Mononuclear cell (primary cell): ENCODE results near the genes MCHR1 and ST13.

- RRBS: 14% methylated on average over 6 of the region's 25 CpGs
Measured at GRCh38 chr22:40679110-40679980, at the start of gene MCHR1. TSS of gene MCHR1 (plus strand) at chr22:40679484.

DNA sequence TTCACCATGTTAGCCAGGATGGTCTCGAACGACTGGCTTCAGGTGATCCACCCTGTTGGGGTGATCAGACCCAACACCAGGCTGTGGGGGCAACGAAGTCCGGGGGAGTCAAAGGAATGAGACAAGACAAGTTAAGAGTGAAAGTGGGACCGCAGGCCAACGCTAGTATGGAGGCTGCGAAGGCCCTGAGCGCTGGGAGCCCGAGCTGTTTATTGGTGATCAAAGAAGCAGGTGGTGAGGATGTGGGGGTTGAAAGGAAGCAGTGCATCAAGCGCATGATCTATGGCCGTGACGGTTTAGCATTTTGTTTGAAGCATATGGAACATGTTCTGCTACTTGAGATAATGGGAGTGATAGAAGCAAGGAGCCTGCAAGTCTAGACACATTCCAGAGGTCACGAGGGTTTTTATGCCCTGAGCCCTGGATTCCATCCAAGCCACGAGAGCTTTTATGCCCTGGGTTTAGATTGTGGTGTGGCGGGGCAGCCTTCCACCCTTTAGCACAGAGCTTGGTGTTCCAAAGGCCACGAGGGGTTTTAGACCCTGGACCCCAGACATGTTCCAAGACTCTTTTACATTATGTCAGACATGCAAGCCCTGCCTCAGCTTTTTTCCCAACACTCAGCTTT is 49.5 kb downstream of the MCHR1 start:
- RRBS: no CpG with 5 or more reads among the region's 16 CpGs

DNA sequence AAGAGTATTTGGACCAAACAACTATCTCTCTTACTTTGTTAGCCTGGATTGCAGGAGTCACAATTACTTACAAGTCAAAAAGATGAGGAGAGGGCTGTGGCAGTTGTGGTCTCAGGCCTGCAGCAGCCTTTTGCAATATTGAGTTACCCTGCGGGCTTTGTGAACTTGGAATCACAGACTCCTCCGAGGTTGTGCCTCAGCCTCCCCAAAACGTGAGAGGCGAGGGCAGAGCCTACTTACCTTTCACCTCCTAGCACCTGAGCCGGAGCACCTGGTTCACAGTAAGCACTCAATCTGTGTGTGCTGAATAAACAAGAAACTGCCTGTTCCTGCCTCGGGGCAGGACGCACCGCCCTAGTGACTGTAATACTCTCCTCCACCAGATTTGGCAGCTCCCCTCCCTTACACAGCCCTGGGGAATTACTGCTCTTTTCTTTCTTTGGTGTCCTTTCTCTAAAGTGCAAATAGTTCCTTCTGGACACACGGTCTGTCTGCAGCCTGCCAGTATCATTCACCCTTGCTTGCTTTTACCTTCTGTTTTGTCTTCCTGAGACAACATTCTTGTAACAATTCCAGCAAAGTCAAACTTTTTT is 53.4 kb downstream of the MCHR1 start:
- RRBS: no CpG with 5 or more reads among the region's 9 CpGs

DNA sequence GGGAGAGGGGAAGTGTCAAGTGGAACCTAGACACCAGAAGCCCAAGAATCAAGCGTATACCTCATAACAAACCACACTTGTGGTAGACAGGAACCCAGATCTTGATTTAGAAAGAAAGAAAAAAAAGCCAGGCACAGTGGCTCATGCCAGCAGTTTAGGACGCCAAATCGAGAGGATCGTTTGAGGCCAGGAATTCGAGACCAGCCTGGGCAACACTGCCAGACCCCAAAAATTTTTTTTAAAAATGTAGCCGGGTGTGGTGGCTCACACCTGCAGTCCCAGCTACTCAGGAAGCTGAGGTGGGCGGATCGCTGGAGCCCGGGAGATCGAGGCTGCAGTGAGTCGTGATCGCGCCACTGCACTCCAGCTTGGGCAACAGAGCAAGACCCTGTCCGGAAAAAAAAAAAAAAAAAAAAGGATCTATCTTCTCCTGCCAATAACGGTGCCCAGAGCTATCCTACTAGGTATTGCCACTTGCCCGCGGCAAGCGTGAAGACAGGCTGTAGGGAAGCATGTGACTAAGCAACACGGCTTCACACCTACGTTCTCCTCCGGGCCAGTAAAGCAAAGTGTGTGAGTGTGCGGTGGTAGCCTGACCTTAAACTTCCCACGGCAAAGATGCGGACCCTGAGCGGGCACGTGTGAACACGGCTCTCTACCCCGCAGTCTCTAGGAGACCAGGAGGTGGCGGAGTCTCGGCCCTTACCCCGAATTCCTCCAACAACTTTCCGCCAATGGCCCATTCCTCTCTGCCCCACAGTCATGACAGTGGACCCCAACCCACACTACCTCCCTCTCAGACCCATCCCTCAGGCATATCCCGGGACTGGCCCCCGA is 617 bp downstream of the SLC25A17 start:
- RRBS: 0% methylated on average over 3 of the region's 34 CpGs

DNA sequence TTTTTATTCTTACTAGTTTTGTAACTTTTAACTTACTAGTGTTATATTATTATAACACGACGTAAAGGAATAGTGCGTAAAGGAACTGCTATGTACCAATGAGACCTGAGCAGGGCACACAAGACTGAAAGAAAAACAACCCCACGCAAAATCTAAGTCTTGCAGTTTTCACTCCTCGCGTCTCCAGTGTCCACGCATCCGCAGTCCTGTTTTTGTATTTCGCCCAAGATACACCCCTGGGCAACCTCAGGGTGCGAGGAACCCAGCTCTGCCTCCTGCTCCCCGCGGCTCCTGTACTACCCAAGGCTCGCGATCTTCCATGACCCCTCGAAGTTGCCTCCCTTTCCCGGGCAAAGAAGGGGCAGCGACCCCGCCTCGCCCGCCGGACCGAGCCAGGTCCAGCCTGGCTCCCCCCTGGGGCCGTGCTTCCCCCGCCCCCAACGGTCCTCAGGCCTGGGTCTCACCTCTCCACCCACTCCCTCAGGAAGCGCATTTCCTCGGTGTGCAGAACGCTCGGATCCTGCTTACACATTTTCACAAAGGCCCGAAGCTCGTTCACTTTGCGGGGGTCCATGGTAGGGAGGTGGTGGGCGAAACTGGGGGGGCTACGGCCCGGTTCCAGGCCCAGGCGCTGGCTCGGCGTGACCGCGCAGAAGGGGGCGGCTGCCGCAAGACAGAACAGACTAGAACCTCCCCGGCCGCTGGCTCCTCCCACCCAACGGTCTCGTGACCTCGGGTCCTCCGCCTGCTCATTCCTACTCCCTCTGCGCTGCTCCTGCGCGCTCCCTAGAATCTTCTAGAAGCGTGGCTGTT is at the start of gene ST13:
Gene ST13, minus strand, starts transcription at position 673 of the 813 bp plus-strand sequence.
- RRBS: 2% methylated on average over 8 of the region's 52 CpGs

- RRBS: no CpG with 5 or more reads among the region's 4 CpGs
Measured at GRCh38 chr22:40952250-40952749, 1.1 kb downstream of the RBX1 start.

DNA sequence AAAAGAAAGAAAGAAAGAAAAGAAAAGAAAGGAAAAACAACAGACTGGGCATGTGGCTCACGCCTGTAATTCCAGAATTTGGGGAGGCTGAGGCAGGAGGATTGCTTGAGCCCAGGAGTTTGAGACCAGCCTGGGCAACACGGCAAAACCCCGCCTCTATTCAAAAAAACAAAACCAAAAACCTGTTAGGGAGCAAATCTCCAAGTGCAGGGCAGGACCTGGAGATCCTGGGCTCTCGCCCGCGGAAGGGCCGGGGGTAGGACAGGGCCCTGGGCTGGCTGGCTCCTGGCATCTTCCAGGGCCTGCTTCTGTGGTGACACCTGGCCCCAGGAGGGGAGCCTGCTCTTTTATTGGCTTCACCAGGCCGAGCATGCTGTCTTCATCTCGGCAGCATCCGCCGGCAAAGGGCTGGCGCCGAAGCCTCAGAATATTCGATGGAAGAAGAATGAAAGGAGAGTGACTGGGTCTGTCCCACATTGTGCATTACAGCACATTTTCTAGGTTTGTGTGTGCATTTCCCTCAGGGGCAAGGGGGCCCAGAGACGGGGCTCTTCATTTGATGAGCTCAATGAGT is 69.8 kb downstream of the RBX1 start:
- RRBS: no CpG with 5 or more reads among the region's 15 CpGs

DNA sequence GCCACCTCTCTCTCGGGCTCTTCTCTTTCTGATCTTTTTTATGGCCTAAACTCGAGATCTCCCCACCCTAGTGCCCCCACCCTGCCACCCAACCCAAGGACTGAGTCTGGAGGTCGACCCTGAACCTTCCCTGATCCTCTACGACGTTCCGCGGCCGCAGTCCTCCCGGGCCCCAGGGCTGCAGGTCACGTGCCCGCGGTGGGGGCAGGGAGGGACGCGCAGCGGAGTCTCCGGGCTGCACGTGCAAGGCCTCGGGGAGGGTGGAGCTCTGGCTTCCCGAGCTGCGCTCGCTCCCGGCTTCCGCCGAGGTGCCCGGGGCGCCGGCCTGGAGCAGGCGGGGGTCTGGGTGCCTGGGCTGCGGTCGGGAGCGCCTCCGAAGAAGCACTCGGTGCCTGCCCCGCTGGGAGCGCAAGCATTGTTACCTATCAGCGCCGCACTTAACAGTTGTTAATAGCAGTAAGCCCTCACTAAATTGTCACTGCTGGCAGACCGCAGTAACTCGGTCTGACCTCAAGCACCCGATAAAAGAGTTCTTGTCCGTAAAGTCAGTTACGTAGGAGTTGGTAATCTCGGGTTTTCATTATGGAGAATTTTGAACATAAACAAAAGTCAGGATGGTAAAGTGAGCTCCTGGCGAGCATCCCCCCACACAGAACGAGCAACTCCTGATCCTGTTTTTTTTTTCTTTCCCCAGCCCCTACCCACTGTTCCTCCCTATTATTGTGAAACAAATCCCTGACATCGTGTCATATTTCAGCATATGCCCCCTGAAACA is 69.8 kb upstream of the EP300 start:
- RRBS: 2% methylated on average over 14 of the region's 46 CpGs

DNA sequence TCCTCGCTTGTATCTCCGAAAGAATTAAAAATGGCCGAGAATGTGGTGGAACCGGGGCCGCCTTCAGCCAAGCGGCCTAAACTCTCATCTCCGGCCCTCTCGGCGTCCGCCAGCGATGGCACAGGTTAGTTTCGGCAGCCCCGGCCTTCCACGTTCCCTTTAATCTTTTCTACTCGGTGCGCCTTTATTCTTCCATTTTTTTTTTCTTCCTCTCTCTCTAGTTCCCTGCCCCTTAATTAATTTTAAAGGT is 508 bp downstream of the EP300 start:
- RRBS: 2% methylated on average over 11 of the region's 16 CpGs

- RRBS: no CpG with 5 or more reads among the region's 8 CpGs
Measured at GRCh38 chr22:41169212-41169739, 35.8 kb upstream of the L3MBTL2 start.

DNA sequence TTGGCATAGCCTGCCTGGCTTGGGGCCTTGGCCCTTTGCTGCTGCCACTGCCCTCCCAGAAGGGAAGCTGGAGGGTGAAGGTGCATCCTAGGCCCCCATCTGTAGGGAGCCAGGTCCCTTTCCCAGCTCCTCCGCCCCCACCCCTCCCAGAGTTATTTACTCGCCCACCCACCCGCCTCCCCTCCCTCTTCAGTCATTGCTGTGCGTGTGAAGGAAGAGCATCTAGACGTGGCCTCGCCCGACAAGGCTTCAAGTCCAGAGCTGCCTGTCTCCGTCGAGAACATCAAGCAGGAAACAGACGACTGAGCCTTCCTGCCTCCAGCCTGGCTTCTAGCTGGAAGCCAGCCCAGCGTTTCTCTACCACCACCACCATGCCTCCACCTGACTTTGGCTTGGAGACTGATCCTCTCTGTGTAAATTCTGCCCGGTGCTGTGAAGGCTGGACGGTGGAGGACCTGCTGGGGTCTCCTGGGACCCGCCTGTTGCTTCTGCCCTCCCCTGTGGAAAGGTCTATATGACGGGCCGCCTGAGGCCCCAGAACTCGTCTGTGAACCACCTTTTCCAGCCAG is 10.7 kb downstream of the CHADL start:
- RRBS: no CpG with 5 or more reads among the region's 17 CpGs

DNA sequence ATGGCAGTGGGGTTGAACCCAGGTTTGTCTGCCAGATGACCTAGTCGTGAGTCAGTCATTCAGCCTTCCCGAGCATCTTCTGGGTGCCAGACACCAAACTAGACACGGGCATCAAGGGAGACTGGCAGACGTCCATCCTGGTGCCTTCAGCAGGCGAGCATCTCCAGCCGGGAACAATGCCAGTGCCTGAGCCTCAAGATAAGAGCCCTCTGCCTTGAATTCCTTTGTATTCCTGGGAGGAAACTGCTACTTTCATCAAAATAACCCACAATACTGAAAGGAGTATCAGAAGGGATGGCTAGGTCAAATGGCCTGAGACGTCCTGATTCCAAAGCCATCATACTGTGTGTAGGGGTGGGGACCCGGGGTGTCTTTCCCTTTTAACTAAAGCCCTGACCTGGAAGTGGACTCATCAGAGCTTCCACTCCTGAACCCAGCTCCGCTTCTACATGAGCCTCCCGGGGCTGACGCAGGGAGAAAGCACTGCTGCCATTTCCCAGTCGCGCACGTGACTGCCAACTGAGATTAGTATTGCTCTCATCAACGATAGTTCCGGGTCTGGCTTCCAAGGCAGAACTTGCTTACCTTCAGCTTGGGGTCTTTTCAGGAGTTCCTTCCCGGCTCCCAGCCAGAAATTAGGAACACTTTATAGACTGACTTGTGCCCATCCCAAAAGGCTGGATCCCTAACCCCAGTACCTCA is 8.2 kb downstream of the CHADL start:
- RRBS: 93% methylated on average over 7 of the region's 17 CpGs

- RRBS: no CpG with 5 or more reads among the region's 17 CpGs
Measured at GRCh38 chr22:41242734-41243328, 2.1 kb upstream of the CHADL start.

DNA sequence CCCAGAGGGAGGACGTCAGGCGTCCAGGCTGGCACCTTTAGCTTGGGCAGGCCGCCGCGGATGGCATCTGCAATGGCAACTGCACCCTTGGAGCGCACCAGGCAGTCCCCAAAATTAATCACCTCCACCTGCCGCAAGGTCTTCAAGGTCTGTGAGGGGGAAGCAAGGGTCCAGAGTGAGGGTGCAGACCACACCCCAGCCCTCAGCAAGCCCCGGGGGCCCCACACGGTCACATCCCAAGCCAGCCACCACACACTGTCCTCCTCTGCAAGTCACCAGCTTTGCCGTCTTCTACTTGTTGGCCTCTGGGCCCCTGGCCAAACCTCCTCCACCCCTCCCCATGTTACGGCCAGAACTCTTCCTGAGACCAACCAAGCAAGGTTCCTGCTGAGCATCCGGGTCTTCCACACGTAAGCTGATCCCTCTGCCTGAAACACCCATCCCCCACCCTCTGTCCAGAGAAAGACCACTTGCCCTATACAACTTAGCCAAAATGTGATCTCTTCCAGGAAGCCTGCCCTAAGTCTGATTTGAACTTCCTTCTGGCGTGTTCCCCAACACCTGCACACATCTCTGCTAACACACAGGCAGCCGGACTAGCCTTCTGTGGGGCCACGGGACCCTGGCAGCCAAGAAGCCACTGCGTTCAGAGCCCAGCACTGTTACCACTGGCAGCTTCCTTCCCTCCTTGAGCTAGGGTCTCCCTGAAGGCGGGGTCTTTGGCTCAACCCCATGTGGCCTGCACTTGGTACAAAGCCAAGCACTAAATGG is 16.1 kb upstream of the CHADL start:
- RRBS: no CpG with 5 or more reads among the region's 18 CpGs

- RRBS: 94% methylated on average over 12 of the region's 22 CpGs
Measured at GRCh38 chr22:41326934-41327698, 25.8 kb downstream of the ZC3H7B start.

- RRBS: no CpG with 5 or more reads among the region's 5 CpGs
Measured at GRCh38 chr22:41375017-41375437, 6.7 kb upstream of the TEF start.

- RRBS: 29% methylated on average over 8 of the region's 25 CpGs
Measured at GRCh38 chr22:41412679-41413164, 31.0 kb downstream of the TEF start.

DNA sequence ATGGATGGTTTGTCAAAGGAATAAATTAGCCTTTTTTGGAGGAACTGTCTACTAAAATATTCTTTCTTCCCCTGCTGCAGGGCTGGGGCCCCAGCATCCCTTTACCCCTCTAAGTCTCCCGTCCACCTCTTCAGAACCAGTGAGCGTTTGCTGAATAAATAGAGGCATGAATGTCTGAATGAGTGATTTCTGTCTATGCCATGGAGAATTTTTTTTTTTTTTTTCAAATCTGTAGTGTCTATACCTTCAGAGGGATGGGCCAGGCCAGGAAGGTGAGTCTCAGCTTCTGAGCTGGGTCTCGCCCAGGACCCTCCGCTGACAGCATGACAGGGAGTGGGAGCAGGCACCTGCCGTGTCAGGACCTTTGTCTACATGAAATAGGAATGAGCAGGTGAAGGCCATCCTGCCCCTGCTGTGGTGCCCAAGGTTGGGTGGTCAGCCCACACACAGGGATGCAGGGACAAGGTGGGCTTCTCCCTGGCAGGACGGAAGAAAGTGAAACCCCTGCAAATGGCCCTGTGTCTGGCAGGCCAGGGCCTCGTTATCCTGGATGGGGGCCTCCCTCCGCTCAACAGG is 15.2 kb downstream of the TOB2 start:
- RRBS: no CpG with 5 or more reads among the region's 8 CpGs

- RRBS: no CpG with 5 or more reads among the region's 8 CpGs
Measured at GRCh38 chr22:41434396-41435607, 11.8 kb downstream of the TOB2 start.

- RRBS: no CpG with 5 or more reads among the region's 3 CpGs
Measured at GRCh38 chr22:41442006-41442833, 4.4 kb downstream of the TOB2 start.